Daoy (cell line): ENCODE data around the gene CAP2.

DNA sequence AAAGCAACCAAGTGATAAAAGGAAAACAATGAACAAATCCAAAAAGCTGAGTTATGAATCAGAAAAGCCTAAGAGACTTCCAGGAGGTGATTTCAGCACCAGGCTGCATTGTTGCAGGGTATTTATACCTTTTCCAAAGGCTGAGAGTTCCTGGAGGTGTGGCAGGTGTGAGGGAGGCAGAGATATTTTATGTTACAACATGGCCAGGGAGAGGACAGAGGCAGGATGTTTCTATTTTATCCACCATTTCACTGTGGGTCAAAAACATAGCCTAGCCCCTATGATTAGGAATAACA is 64.6 kb upstream of the DTNBP1 start:
- RAMPAGE, long total RNA, result no peak

DNA sequence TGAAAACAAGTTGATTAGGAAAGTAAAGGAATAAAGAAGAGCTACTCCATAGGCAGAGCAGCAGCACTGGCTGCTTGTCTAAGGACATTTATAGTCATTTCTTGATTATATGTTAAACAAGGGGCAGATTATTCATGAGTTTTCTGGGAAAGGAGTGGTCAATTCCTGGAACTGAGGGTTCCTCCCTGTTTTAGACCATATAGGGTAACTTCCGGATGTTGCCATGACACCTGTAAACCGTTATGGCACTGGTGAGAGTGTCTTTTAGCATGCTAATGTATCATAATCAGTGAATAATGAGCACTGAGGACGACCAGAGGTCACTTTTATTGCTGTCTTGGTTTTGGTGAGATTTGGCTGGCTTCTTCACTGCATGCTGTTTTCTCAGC is 232.9 kb upstream of the DTNBP1 start:
- RAMPAGE, long total RNA, result no peak

DNA sequence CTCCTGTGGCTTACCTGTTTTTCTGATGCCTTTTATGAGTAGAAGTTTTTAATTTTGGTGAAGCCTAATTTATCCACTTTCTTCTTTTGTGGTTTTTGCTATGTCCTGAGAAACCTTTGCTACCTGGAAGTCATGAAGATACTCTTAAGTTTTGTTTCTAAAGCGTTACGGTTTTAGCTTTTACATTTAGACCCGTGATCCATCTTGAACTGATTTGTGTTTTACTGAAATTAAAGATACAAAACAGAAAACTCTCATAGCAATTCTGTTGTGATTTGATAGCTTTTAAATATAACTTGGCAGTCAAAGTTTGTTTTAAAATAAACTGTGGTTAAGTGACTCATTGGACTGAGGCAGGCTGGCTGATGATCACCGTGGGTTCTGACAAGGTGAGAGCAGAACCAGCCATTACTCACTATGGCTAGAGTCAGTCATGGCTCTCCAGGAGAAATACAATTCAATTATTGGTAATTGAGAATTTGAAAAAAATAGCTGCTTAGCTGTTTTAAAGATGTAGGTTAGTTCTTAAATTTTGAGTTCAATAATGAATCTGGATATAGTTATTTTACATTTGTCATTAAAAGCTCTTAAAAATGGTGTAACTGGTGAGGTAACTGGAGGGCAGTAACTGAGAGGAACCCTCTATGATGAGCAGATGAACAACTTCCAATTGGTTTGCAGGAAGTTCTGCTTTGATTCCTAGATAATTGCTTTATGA is 8.2 kb downstream of the MYLIP start:
- RAMPAGE, long total RNA, result no peak

GRCh38 chr6:16140380-16141205 is 11.7 kb downstream of the MYLIP start:
- RAMPAGE, long total RNA, result no peak

GRCh38 chr6:16267912-16268345 is 29.5 kb downstream of the GMPR start:
- RAMPAGE, long total RNA, result no peak

DNA sequence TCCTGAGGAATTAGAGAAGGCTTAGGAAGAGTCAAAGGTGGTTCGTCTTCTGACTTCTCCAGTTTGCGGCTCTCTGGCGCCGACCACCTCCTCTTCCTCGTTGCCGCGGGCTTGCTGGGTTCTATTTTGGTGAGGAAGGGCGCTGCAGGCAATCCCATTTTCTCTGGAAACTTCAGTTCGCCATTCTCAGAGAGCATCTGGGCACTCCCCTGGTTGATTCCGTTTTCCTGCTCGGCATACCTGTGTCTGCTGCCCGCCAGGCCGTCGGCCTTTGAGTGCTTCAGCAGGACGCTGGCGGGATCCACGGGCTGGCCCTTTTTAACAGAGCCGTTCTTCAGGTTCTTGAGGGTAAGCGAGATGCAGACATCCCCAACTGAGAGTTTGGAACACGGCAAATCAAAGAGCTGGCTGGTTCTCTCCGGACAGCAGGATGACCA is 68.0 kb downstream of the GMPR start:
- RAMPAGE, long total RNA, result no peak

GRCh38 chr6:16337075-16338076 is 99.0 kb downstream of the GMPR start:
- RAMPAGE, long total RNA, result no peak

DNA sequence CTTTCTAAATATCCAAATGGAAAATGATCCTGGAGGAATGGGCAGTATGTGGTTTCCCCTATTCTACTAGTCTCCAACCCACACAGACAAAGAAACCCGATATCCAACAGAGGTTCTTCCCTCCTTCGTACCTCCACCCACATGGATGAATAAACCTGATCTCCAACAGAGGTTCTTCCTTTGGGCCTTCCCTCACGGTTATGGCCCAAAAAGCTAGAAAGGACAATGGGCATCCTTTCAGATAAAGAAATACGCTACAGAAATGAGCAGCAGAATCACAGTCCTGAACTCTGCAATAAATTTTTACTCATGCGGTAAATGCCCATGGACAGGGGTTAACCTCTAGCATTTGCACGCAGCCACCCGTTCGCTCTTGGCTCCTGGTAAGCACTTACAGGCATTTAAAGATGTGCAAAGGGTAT is 130.8 kb downstream of the GMPR start:
- RAMPAGE, long total RNA, result no peak

DNA sequence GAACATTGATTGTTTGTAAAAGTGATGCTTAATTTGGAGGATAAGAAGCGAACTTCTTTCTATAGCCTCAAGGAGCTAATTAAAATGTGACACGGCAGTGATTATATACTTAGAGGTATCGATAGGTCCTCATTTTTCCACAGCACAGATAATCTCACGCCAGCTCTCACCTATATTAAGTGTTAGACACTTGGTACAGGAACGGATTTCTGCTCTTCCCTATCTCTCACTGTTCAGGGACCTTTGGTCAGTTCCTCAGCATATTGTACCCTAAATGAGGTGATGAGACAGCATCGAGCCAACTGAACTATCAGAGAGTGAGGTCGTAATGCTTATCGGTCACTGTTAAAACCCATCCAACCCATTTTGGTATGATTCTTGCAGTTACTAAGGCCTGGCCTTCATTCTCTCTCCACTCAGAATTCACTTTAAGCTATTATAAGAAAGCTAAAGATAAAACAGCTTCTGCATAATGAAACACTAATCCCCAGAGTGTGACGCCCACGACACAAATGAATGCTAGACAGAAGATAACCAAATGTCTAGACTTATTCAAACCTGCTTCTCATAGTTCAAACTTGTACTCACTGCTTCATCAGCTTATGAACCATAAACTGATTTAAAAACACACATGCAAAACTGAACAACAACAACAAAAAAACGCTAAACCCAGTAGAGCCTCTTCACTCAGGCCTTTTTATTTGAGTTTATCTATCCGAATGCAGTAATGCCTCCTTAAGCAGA is 175.8 kb downstream of the GMPR start:
- RAMPAGE, long total RNA, result no peak

GRCh38 chr6:16462616-16463658 is 224.6 kb downstream of the GMPR start:
- RAMPAGE, long total RNA, result no peak

DNA sequence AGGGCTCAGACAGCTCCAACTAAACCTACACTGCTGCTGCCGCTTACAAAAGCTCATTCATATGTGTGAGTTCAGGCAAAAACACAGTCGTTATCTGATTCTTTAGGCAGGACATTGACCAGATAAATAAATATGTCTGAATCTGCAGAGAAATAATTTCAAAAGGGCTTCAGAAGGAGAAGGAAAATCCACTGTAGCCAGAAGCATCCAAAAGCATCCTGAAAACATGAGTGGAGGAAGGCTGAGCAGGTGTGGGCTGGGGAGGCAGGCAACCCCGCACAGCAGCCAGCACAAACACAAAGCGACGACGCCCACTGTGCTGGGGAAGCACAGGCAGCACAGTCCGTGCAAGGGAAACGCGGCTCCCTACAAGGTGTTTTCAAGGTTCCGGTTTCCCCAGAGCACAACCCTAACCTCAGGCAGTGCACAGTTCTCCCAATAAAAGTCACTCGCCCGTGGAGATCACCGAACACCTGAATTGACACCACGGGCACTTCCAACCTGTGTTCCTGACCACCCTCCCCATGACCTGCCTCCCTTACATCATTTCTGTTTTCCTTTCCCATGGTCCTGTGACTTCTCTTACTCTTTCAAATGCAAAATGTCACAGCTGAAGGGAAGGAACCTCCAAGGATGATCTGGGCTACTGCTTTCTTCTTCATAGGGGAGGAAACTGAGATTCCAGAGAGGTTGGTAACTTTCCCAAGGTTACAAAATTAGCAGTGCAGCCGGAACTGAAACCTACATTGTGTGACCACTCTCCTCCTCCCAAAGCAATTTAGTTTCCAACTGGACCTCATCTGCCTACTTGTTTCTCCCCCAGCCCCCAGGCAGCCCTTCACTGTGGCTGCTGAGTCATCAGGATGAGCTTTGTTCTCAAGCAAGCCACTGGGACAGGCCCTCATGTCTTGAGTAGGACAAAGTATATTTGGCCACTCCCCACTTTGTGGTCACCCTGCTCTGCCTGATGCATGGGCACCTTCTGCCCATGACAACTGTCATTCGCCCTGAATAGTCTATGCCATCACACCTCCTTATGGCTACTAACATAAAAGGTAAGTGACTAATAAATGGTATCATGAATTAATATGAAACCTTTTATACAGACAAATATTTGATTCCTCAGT is 125.3 kb downstream of the ATXN1 start:
- RAMPAGE, long total RNA, result no peak

DNA sequence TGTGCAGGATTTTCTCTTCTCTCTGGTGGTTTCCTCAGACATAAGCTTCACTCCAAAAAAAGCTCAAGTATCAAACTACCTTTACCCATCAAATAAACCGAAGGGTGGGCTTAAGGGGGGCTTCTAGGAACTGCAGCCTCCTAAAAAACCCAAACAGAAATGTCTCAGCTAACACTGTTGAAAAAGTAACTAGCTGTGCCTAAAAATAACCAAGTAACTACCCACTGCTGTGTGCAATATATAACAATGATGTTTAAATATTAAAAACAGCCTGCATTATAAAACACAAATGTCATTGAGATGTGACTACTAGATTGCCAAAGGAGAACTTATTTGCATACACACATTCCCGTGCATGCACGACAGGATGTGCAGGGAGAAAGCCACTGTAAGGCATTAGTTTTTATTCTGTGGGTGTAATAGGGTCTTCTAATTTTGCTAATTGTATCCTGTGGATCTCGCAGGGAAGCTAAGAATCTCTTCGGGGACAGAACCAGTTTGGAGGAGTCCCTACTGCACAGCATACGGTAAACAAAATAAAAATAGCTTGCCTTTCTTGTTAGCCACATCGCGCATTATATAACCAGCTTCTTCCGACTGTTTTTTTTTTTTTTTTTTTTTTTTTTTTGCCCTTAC is 2.2 kb downstream of the ATXN1 start:
- RAMPAGE, long total RNA, result no peak

GRCh38 chr6:16760696-16760945 is 639 bp downstream of the ATXN1 start:
- RAMPAGE, long total RNA, result no peak

GRCh38 chr6:16836325-16837012 is 75.2 kb upstream of the ATXN1 start:
- RAMPAGE, long total RNA, result no peak

GRCh38 chr6:16986134-16986490 is 115.7 kb upstream of the STMND1 start:
- RAMPAGE, long total RNA, result no peak

GRCh38 chr6:17392947-17393790 is at the start of gene CAP2:
CAP2 (plus strand) TSS chr6:17393595.
- RAMPAGE, long total RNA, result no peak

GRCh38 chr6:17608237-17609475 is 8.6 kb downstream of the FAM8A1 start:
- RAMPAGE, long total RNA, result no peak

DNA sequence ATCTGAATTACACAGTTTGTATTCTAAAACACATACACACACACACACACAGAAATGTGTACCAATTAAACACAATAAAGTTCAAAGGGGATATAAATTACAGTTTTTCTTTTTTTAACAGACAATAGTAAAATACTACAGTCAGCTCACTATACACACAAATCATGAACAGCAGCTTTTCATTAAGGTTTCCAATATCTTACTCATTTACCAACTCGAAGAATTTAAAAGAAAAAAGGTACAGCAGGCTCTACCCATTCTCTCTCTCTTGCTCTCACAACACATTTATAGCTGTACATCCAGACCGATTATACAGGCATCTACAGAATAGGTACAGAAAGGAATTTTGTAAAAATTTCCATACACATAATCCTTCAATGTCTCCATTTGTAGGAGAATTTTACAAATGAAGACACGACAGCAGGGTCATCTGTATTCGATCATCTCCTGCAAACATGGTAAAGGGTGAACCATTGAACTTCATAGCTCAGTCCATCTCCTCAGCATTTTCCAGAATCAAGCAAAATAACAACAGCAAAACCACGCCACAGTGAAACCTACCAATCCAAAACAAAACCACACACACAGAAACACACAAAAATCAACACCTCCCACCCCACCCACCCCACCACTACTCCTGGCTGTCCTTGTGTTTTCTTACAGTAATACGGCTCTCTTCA is 52.7 kb upstream of the NUP153 start:
- RAMPAGE, long total RNA, result no peak

DNA sequence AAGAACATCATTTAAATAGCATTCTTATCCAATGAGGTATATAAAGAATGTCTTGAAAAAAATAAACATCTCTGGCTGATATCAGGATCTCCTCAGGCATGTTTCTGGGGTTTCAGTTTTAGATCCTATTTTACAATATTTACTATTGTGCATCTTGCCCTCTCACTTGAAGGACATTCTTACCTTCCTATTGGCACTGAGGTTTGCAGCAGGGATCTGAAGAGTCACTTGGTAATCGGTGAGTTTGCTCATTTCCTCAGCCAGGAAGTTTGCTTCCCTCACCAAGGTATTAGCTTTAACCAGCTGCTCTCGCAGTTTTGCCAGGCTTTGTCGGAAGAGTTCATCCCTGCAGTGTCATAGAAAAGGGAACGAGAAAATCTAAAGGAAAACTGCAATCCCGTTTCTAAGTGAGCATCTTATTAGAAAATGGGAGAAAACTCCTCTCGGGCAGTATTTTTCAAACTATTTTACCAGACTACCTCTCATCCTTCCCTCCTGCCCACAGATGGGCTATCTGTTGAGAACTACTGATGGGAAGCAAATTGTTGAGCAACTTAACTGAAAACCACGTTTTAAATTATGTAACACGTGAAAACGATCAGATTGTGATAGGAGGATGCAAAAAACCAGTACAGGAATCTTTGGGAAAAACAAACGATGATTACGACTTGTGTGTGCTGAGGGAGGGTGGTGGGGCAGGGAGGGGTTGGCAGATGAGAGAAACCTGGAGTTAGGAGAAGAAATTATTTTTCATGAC is 102.0 kb upstream of the NUP153 start:
- RAMPAGE, long total RNA, result no peak

DNA sequence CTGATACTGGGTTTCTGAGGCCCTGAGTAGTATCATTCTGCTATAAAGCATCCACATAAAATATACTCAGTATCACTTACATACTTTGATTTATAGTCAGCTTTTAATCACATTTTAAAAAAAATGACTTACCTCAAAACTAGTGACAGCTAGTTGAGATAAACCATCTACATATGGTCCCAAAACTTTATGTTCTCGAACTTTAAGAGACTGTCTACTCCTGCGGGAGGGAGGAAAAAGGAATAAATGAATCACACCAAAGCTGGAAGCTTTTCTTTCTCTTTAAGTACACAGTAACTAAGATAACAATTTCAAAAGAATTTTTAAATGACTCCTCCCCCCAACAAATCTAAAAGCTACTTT is 135.6 kb downstream of the KIF13A start:
- RAMPAGE, long total RNA, result no peak